ENCODE measurements around the genes MANBA and SLC9B2.

GRCh38 chr4:100436678-100437058 is 81.2 kb downstream of the EMCN start:
- PRO-cap: no peak

- PRO-cap: no peak
Observed at GRCh38 chr4:100895445-100896040, 377.7 kb upstream of the EMCN start.

DNA sequence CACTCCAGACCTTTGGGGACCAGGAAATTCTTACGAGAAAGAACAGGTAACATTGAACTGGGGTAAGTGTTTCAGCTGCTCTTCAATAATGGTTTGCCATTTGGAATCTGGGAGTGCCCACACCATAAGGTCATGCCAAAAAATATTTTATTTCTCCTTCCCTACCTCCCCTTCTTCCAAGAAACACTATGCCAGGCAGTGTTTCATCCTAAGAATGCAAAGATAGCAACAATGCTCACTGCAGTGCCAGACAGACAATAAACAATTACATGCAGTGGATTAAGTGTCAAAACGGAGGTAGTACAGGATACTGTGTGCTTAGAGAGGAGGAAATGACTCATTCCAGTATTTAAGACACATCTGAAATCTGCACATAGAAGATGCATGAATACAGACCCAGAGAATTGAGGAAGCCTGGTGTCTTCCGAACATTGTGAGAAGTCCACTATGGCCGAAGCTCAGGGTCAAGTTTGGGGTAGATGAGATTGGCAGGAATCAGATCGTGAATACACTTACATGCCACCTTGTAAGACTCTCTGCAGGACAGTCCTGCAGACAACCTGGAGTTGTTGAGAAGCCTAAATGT is 326.4 kb downstream of the PPP3CA start:
- PRO-cap: no peak

- PRO-cap: no peak
Observed at GRCh38 chr4:101191581-101192067, 155.7 kb downstream of the PPP3CA start.

DNA sequence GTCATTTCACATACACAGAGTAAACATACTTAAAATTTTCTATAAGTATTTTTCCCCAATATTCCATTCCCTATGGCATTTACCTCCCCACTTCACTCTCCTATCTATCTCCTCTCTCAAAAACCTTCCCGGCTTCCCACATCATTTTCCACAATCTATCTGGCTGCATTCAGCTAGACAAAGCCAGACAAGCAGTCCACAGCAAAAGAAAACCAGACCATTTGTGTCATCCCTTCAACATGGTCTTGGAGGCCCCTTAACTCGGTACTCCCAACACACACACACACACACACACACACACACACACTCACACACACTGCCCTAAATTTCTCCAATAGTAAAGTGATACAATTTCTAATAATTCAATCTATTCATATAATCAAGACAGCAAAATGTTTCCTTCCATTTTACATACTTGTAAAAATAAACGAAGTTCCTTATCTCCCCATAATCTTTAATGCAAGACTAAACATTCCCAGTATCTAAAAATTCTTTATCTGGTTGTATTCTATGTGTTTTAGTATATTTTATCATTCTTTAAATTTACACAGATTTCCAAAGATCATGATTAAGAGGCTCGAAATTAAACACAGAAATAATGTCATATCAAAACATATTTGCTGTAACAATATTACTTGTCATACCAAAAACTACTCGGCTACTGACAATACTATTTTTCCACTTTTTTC is 30.2 kb downstream of the PPP3CA start:
- PRO-cap: no peak

DNA sequence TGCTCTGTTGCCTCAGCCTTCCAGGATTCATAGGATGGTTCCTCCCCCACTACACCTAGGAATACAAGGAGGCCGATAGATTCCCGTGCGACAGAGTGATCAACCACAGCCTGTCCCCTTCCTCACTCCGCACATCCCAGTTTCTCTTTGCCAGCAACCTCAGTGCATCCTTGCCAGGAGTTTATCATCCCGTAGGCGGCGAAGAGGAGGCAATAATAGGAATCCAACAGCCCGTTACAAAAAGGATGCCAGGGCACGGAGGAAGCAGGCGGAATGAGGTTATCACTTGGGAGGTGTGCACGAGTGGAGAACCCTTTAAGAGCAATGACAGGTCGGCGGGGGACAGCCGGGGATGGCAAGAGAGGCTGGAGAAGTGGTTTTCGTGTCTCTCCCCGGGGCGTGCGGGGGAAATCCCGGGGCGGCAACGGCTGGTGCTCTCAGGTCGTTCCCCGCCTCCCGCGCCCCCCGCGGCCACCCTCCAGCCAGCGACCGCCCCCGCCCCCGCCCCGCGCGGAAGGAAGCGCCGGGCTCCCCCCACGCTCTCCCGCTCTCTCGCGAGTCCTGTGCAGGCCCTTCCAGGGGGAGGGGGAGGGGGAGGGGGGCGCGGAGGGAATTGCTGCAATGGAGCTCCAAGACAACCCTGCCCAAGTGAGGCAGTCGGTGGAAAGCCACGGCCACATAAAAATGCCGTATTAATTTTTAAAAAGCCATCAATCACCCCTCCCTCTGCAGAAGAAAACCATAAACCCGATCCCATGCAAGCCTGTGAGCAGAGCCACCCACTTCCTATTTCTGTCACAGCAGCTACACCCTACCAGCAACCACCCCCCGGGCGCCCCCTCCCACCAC is 1.5 kb downstream of the PPP3CA start:
- PRO-cap: no peak

- PRO-cap: no peak
Observed at GRCh38 chr4:101669265-101669556, 121.3 kb upstream of the BANK1 start.

- PRO-cap: unidirectional peak, plus-strand start at chr4:102344541
Observed at GRCh38 chr4:102344120-102344904, 970 bp downstream of the SLC39A8 start.

DNA sequence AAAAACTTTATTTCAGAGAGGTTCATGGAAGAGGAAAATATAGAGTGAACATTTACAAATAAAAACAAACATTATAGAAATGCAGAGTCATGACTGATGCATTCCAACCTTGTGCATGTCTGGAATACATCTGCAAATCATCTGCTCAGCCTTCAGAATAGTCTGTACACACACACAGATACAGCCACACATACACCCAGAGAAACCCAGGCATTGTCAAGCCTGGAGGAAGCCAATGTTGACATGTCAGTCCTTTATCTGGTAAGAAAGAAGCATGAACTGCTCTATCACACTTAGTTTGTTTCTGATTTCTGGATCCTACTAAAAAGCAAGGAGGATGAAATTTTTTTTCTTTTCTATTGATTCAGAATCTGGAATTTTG is 61.3 kb upstream of the NFKB1 start:
- PRO-cap: no peak

DNA sequence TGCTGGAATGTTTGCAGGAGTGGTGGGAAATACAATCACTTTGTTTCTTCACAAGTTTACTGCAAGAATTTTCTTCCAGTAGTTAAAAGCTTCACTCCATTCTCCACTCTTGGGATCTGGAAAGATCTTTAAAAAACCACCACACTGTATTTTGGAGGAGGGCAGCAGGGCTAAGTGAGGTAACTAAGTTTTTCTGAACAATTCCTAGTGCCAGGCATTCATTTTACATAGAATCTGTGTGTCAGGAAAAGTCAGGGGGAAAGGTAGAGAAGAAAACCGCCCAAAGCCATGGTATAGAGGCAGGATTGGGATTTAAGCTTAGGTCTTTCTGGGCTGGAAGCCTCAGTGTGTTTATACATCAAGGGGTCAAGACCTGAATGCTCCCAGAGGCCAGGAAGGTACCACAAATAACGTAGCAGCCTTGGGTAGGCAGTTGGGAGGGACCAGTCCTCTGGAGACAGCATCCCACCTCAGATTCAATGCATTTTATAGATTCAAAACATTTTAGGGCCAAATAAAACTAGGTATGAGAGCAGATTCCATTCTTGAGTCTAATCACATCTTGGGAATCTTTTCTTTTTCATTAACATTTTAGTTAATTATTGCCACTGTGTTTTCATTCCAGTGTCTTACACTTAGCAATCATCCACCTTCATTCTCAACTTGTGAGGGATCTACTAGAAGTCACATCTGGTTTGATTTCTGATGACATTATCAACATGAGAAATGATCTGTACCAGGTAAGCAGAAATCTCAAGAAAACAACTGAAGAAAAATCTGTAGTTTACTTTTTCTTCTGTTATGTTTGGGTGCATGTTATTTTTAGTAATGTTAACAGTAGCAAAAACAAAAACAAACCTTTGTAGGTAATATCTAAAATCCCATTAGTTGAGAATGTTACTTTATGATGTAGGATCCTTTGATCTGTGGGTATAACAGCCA is 99.4 kb downstream of the NFKB1 start:
- PRO-cap: no peak

- PRO-cap: no peak
Observed at GRCh38 chr4:102630494-102630861, 129.3 kb downstream of the NFKB1 start.

GRCh38 chr4:102759947-102761120 is at the start of gene MANBA:
MANBA (minus strand) TSS chr4:102760968.
- PRO-cap: bidirectional peak, plus-strand start at chr4:102761046, minus-strand start at chr4:102760967

DNA sequence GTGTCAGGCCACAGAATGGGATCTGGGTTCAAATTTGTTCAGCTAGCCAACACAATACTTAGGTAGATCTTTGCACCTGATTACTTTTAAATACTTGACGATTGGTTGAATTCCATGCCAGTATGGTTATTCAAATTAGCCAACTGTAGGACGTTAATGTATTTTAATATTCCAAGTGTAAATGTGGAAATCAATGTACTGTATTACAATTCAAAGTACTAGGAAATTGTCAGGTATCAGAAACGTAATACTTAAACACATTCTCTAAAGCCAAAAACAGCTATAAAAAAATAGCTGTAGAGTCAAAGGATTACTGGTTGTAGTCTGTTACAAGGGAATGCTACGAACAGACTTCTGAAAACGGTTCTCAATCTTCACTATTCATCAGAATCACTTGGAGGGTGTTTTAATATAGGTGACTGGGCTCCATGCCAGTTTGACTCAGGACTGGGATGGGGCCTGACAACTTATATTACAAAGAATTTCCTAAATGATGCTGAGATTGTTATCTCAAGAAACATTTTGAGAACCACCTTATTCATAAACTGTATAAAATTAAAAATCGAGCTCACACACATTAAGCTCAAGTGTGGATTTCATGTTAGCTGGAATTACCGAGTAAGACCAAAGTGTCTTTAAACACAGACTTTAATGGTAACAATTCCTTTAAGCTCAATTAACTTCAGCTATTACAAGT is 33.1 kb upstream of the MANBA start:
- PRO-cap: no peak

DNA sequence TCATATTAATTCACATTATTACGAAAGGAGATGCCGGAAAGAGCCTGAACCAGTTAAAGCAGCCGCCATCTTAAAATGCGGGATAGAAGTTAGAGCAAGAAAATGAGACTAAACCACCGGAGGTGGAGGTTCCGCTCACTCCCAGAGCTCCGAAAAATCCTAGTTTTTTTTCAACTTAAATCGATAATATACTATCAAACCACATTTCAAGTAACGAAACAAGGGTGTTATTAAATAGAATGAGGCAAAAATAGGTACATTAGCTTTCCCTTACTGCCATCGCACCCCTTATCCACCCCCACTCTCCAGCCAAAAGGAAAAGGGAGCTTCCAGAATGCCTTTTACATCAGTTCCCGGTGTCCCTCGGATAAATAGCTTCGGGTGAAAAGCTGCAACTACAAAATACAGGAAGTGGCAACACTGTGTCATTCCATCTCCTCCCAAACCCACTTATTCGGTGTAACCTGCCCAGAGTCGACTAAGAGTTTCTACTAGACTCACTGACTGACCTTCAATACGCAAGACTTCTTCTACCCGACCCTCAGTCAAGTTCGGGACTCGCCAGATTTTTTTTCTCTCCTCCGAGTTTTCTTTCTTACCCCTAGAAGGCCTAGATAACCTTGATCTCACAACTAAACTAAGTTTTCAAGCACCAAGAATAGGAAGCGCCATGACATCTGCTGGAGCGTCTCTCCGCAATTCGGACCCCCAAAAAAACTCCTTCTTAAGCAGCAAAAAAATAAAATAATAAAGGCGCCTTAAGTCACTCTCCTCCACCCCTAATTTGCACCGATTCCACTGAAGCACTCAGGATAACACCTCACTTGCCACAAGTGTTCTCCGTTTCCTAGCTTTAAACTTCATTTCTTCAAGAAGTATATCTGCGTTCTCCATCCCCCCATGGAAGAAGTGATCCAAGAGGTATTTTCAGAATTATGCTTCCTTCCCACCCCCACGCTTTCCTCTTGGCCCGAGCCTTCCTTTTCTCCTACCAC is 1.6 kb downstream of the UBE2D3 start:
- PRO-cap: bidirectional peak, plus-strand start at position 400 of the sequence, minus-strand start at position 343 of the sequence

GRCh38 chr4:103076266-103076951 is at the start of gene SLC9B2:
SLC9B2 (minus strand) TSS chr4:103076761.
- PRO-cap: bidirectional peak, plus-strand start at chr4:103076427, minus-strand start at chr4:103076310; bidirectional peak, plus-strand start at chr4:103076765, minus-strand start at chr4:103076719

DNA sequence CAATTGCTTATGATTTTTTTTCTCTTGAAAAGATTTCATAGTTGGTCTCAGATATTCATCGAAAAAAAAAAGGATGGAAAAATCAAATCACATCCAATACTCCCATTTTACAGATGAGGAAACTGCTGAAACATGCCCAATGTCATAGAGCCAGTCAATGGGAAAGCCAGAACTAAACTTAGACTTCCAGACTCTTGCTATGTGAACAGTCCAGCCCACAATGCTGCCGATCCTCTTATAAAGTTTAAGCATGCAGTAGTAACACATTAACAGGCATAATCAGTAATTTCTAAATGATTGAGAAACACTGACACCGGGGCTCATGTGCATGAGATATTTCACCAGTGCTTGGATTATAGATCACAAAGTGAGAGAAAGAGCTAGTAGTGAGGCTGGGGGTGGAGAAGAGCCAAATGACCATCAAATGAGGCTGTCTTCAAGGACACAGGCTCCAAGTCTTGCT is 2.6 kb downstream of the BDH2 start:
- PRO-cap: no peak

GRCh38 chr4:104930691-104931196 is 215.9 kb upstream of the TET2 start:
- PRO-cap: no peak

- PRO-cap: no peak
Observed at GRCh38 chr4:105014367-105014655, 132.4 kb upstream of the TET2 start.

DNA sequence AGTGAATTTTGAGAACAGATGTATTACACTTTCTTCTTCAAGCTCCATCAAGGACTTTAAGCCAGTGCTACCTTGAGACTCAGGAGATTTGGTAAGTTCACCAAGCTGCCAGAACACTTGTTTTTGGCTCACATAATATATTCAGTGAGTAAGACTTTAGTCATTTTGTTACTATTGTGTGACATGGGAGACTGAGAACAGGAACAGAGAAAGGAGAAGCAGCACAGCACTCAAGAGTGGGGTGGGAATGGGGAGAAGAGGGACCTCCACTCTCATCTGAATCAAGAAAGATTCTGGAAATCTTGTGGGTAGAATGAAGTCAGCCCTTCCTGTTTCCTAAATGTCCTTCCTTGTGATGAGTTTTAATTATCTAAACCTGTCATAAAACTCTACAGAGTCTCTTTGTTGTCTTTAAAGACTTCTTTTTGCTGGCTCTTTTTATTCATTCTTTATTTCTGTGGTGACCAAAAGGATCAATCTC is 87.3 kb upstream of the TET2 start:
- PRO-cap: no peak

DNA sequence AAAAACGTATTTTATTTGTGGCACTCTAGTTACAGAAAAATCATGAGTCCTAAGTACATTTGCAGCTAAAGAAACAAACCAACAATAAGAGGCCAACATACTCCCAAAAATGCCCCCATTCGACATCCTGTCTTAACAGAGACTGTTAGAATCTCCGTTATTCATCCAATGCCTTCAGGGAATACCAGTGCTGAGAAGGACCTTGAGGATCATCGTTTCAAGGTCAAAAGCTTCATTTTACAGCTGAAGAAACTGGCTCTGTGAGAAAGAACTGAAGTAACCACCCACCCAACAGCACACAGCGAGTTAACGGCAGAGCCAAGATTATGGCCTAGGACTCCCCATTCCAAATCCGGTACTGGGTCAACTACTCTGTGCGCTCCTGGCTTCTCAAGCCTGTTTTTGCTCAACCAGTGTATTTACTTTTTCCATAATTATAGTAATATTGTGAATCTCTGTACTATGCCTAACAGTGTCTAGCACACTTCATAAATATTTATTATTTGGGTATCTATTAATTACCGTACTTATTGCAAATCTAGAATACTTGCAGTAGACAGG is 1.9 kb downstream of the PPA2 start:
- PRO-cap: no peak